Glomerular endothelial cell (primary cell): ENCODE data around the genes CCDC116 and IGLL5.

- RAMPAGE, long total RNA, result no peak
These were observed 4.5 kb downstream of the THAP7 start for GRCh38 chr22:20997111-20998114.

DNA sequence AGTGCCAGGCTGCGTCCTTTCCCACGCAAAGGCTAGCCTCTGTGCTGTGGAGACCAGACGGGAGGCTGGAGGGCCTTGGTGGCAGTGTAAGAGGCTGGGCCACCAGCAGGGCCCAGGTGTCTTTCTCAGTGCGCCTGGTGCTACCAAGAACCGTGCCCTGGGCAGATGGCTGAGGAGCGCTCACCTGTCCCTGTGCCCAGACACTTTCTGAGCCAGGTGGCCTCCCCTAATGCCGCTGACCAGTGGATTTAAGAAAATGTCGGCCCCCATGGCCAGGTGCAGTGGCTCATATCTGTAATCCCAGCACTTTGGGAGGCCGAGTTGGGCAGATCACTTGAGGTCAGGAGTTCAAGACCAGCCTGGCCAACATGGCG is 11.4 kb upstream of the TMEM191C start:
- RAMPAGE, long total RNA, result no peak

DNA sequence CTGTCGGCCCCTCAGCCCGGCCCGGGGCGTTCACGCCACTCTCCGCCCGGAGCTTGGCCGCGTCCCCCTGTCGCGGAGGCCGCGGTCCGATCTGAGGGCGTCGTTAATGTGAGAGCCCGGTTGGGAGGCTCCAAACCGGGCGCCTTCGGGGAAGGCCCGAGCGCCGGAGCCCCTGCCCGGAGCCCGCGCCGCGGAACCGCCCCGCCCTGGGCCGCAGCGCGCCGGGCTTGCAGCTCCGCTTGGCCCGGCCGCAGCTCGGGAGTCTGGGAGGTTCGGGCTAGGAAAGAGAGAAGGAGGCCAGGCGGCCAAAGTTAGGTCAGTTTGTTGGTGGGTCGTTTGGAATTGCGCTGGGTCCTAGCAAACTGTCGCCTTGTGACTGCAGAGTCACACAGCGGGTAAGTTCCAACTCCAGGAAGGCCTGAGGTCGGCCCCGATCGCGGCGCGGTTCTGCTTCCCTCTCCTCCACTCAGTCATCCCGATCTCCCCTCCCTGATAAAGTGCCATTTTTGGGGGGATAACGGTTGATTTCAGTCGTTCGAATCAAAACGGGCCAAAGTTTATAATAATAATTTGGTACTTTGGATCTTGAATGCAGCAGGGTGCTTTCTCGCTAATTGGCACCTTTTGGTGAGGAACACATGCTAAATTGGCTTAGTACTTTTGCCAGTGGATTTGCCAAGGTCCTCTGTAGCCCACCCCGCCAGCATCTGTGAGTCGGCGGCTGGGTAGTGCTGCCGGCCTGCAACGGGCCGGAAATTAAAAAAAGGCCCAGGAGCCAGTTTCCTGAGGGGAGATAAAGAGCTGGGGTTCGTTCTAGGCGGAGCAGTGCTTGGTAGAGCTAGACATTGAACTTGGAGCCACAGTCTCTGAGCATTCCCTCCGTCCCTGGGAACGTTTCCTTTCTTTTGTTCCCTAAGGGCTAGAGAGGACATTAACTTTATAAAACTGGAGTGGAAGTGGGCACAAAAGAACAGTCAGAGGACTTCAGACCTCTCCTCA is 768 bp downstream of the UBE2L3 start:
- RAMPAGE, long total RNA, result no peak

DNA sequence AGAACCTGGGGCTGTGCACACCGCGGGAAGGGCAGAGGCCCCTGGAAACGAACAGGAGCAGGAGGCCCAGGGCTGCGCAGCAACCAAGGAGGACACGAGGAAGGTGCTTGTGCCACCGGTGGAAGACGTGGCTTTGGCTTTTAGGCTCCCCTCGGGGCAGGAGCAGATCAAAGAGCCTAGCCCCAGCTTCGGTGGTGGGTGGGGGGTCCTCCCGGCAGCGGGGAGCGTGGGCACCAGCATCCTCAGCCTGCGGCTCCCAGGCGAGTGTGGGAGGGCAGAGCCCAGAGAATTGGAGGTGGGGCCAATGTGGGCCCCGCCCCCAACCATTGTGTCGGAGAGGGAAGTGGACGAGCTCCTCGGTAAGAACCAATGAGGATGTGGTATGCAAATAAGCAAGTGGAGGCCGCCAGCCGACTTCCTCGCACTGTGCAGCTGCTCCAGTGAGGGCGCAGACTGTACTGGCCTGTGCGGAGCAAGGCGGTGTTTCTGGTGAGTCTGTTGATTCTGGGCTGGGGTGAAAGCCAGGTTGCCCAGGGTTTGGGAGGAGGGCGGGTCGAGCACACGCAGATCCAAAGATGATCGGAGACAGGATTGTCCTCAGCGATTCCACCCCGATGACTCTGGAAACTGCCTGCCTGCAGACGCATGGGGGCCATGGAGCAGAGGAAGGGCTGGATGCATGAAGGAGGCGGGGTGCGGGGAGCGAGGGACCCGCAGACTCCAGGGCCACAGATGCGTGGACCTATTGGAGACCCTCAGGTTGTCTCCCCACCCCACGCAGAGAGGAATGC is at the start of gene CCDC116:
Gene CCDC116, plus strand, starts transcription at position 422 of the 791 bp plus-strand sequence.
- RAMPAGE, long total RNA, result no peak

- RAMPAGE, long total RNA, result no peak
These were observed 26.8 kb upstream of the YPEL1 start for GRCh38 chr22:21762244-21762847.

DNA sequence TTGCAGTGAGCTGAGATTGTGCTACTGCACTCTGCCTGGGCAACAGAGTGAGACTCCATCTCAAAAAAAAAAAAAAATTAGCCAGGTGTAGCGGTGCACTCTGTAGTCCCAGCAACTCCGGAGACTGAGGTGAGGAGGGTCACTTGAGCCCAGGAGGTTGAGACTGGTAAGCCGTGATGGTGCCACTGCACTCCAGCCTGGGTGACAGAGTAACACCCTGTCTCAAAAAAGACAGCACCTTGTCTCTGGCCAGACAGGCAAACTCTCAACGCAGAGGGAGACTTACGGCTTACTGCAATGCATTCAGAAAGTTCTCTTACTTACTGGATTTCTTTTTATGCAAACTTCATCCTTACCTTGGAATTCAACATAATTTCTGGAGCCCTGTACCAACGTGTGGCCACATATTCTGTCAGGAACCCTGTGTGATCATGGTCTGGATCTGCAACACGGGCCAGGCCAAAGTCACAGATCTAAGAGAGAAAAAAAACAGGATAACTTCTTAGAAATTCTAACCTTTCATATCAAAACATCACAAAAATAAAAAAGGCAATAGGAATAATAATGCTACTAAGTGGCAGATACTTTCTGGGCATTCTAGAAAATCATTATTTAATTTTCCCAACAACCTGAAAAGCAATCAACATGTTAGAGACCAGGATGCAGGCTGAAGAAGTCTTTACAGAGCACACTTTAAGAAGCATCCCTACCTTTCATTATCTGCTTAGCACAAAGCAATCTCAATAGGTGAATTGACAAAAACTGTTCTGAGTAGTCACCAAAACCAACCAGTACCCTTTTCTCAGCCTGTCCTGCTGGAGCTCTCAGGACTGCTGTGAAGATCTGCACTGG is 63.3 kb upstream of the YPEL1 start:
- RAMPAGE, long total RNA, result no peak

- RAMPAGE, long total RNA, result no peak
These were observed 56.7 kb downstream of the MAPK1 start for GRCh38 chr22:21810773-21811208.

DNA sequence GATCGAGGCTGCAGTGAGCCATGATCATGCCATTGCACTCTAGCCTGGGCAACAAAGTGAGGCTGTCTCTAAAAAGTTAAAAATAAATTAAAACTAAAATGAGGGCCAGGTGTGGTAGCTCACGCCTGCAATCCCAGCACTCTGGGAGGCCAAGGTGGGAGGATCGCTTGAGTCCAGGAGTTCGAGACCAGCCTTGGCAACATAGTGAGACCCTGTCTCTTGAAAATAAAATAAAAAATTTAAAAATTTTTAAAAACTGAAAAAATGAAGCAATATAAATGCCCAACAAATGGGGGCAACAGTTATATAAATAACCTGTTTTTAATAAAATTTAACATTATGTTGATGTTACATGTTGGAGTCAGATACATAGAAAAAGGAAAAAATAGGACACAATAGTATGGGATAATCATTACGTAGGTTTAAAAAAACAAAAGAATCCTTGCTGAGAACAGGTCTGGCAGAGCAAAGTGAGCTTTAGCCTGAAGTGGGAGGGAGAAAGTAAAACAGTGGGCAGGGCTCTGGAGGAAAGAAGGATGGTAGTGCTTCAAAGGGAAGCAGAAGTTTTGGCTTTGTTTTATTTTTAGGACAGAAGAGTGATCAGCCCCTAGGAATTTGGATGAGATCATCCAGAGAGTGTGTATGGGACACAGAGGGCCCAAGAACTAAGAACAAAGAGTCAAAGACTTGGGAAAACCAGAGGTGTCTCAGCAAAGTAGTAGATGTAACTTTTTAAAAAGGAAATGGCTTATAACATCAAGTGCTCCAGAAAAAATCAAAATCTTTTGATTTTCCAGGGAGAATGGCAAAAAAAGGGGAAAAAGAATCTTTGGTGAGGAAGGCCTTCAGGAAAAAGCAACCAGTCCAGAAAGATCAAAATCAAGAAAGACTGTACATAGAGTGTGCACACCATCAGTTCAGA is 30.4 kb downstream of the MAPK1 start:
- RAMPAGE, long total RNA, result no peak

- RAMPAGE, long total RNA, result no peak
These were observed 19.1 kb downstream of the MAPK1 start for GRCh38 chr22:21848123-21848964.

DNA sequence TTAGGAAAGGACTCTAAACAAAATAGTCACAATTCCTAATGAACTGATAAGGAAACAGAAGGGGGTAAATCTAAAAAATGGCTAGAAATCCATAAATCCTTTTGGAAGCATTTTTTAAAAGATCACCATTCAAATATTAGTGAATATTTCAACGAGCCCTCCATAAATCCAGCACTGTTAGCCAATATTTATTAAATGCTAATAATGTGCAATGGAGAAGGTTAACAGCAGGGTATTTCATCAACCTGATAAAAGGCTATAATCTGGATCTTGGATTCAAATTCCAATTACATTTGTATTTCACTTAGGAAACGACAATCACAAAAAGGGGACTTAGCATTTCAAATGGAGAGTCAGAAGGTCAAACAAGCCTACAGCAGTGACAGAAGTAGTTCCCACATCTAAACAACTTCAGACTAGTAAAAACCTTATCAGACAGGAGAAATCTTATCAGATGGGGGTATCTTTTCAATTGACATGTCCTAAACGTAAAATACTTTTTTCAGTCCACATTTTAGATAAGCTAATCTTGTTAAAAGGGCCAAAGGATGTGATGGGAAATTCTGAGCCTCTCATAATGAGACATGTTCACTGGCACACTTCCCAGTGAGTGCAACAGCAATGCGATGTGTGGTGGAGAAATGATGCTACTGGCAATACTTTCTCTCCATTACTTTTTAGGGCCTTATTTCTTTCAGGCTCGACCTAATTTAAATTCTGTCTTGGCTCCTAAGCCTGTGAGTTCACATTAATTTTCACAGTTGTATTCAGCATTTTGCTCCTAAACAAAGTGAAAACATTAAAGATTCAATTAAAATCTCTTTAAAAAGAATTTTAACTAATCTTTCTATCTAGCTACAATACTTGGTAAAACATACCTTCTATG is 2.5 kb downstream of the MAPK1 start:
- RAMPAGE, long total RNA, result no peak

DNA sequence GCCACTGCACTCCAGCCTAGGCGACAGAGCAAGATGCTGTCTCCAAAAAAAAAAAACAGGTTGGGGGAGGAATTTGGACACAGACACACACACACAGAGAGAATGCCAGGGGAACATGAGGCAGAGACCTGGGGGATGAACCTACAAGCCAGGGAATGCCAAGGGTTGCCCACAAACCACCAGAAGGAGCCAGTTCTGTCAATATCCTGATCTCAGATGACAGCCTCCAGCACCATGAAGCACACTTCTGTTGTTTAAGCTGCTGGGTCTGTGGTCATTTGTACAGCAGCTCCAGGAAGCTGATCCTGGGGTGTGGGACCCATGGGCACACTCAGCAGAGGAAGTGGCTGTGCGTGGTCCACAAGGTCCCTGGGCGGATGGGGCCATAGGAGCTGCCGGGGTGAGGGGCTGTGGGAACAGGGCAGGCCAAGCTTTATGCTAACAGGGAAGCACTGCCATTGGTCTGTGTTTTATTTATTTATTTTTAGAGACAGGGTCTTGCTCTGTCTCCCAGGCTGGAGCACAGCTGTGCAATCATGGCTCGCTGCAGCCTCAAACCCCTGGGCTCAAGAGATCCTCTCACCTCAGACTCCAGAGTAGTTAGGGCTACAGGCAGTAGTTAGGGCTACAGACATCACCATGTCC is 12.1 kb downstream of the PPM1F start:
- RAMPAGE, long total RNA, result no peak

GRCh38 chr22:22037245-22037787 is 54.7 kb upstream of the TOP3B start:
- RAMPAGE, long total RNA, result no peak

GRCh38 chr22:22043464-22044082 is 61.0 kb upstream of the TOP3B start:
- RAMPAGE, long total RNA, result no peak

DNA sequence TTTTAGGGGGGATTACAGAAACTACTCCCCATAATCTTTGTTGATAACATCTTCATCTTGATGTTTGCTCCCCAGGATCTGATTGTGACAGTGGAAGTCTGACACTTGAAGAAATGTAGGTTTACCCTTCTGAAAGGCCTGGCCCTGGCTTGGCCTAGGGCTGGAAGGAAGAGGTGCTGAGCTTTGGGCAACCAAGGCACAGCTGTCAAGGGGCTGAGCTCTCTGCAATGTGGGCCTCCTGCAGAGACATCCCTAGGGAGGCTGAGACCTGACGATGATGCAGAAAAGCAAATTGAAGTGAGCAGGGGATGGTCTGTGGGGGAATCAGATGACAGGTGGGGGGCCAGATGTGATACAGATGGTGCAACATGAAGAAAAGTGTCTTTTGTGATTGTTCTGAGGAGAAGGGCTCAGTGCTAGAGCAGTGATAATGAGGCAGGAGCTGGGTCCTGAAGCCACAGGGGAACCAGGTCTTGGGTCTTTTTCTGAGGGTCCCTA is 80.1 kb upstream of the VPREB1 start:
- RAMPAGE, long total RNA, result no peak

- RAMPAGE, long total RNA, result no peak
These were observed 77.8 kb downstream of the VPREB1 start for GRCh38 chr22:22322325-22322761.

DNA sequence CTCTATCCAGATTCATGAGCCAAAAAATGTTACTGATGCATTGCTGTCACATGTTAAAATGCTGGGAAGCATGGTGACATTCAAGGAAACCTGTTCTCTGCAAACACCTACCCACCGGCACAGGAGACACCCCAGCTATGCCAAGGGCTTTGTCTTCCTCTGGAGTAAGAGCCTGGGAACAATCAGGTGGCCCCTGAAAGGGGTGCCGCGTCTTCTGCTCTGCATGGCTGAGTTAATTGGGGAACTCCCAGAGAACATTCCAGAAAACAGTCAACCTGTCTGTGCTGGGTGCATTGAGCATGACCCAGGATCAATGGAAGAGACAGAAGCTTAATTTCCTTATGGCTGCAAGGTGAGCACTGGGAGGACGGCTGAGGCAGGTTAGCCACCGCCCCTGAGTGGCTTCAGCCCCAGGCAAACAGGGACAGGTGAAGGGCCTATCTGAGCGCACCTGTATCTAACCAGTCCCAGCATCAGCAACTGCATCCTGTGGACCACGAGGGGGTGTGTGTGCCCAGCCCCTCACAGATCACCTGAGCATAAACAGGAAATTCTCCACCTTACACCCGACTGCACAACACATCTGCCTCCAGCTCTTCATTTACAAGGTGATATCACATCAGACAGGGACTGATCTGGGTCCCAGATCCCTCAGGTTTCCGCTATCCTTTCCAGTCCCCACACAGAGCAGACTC is 108.5 kb downstream of the GGTLC2 start:
- RAMPAGE, long total RNA, result no peak

GRCh38 chr22:22884877-22886015 is 2.4 kb upstream of the IGLL5 start:
- RAMPAGE, long total RNA, result no peak

DNA sequence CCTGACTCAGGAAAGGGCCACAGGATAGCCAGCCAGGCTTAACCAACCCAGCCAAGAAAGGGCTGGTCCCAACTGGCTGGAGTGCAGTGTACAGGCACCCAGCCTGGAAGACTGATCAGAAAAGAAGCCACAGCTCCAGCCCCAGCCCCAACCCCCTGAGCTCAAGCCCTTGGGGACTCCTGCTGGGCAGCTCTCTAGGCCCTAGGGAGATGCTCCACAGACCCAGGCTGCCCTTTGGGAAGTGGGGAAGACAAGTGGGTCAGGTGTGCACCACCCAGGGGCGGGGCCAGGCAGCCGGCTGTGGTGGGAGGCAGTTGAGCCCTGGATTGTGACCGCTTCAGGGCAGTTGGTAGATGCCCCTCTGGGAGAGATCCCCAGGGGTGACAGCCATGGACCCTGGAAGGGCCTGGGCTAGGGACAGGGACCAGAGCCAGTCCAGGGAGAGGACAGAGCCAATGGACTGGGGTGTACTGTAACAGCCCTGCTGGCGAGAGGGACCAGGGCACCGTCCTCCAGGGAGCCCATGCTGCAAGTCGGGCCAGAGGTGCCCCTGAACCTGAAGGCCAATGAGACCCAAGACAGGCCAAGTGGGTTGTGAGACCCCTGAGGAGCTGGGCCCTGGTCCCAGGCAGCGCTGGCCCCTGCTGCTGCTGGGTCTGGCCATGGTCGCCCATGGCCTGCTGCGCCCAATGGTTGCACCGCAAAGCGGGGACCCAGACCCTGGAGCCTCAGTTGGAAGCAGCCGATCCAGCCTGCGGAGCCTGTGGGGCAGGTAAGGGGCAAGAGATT is at the start of gene IGLL5:
Gene IGLL5, plus strand, starts transcription at position 329 of the 789 bp plus-strand sequence.
- RAMPAGE, long total RNA, result no peak

DNA sequence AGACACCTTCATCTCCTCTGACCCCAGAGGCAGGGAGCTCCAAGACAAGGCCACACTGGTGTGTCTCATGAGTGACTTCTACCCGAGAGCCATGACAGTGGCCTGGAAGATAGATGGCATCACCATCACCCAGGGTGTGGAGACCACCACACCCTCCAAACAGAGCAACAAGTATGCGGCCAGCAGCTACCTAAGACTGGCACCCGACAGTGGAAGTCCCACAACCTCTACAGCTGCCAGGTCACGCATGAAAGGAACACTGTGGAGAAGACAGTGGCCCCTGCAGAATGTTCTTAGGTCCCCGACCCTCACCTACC is 23.1 kb downstream of the IGLL5 start:
- RAMPAGE, long total RNA, result no peak

- RAMPAGE, long total RNA, result no peak
These were observed 7.4 kb downstream of the RAB36 start for GRCh38 chr22:23152326-23153385.